ENCODE data around the gene CLN3.

- PRO-cap, result no peak
CAGE:
- cytosol, long polyA minus RNA, result no peak
- cytosol, long polyA plus RNA, result no peak
- long polyA plus RNA, result no peak
- nucleus, long polyA minus RNA, result no peak
- nucleus, long polyA plus RNA, result no peak
Measured at GRCh38 chr16:24035193-24035838, 199.5 kb downstream of the PRKCB start.

- PRO-cap, result no peak
CAGE:
- cytosol, long polyA minus RNA, result no peak
- cytosol, long polyA plus RNA, result no peak
- long polyA plus RNA, result no peak
- nucleus, long polyA minus RNA, result no peak
- nucleus, long polyA plus RNA, result no peak
Measured at GRCh38 chr16:24218826-24219660, 37.1 kb upstream of the CACNG3 start.

GRCh38 chr16:24767137-24767544 is 37.7 kb downstream of the TNRC6A start:
- PRO-cap, result no peak
CAGE:
- cytosol, long polyA minus RNA, result no peak
- cytosol, long polyA plus RNA, result no peak
- long polyA plus RNA, result no peak
- nucleus, long polyA minus RNA, result no peak
- nucleus, long polyA plus RNA, result no peak

DNA sequence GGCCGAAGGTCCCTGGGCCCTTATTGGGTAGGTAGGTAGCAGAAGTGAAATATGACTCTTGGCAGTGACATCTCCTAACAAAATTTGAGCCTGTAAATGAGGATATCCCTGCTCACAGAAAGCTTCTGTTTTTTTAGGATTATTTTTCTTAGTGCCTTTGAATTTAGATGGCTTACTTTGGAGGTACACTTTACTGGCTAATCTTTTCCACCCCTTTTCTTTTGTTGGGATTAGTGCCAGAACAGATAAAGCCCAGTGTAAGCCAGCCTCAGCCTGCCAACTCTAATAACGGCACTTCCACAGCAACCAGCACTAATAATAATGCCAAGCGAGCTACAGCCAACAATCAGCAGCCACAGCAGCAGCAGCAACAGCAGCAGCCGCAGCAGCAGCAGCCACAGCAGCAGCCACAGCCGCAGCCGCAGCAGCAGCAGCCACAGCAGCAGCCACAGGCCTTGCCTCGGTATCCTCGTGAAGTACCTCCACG is 47.3 kb downstream of the TNRC6A start:
- PRO-cap, result no peak
CAGE:
- cytosol, long polyA minus RNA, result no peak
- cytosol, long polyA plus RNA, result no peak
- long polyA plus RNA, result no peak
- nucleus, long polyA minus RNA, result no peak
- nucleus, long polyA plus RNA, result no peak

- PRO-cap, result no peak
CAGE:
- cytosol, long polyA minus RNA, result no peak
- cytosol, long polyA plus RNA, result no peak
- long polyA plus RNA, result no peak
- nucleus, long polyA minus RNA, result no peak
- nucleus, long polyA plus RNA, result no peak
Measured at GRCh38 chr16:24853834-24854293, 8.1 kb downstream of the SLC5A11 start.

DNA sequence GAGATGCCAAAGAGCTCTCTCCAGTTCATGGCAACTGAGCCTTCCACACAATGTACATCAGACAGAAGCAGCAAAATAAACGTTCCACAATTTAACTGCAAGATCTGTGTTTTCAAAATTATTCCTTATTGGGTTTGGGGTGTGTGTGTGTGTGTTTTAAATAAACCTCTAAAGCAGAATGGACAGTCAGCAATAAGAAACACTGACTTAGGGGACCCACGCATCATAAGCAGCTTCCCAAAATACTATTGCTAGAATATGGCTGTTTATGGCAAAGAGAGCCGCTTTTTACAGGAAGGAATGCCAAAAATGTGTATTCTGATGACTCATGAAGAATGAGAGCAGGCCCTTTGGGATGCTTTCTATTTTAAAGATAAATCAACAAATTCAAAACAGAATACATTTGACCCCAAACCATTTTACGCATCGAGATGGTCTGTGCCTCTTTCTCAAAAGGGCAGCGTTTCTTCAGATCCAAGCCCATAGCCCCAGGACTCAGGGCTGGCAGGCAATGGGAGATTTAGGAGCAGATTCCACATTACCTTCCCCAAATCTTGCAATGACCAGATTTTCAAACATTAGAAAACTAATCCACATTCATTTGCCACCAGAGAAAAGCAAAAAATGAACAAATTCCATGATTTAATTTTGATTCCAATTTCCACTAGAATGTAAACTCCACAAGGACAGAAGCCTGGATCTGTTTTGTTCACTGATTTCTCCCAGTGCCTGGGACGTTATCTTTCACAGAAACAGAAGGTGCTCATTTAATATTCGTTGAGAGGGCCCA is 37.4 kb downstream of the ARHGAP17 start:
- PRO-cap, result no peak
CAGE:
- cytosol, long polyA minus RNA, result no peak
- cytosol, long polyA plus RNA, result no peak
- long polyA plus RNA, result no peak
- nucleus, long polyA minus RNA, result no peak
- nucleus, long polyA plus RNA, result no peak

DNA sequence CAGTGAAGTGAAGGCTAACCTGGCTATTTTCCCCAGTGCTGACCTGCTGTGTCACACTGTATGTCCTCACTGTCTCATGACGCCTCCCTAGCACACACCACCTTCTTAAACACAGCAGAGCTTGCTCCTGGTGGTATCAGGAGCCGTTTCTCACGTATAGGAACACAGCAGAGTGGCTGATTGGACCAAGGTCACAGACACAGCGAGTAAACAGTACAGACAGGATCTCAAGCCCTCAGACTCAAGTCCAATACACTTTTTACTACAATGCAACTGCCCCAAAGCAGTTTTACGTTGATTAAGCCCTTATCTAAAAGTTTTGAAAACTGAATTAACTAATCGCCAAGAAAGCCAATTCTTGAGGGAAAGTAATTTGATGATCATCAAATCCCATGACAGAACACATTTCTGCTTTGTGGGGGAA is 15.3 kb downstream of the ARHGAP17 start:
- PRO-cap, result no peak
CAGE:
- cytosol, long polyA minus RNA, result no peak
- cytosol, long polyA plus RNA, result no peak
- long polyA plus RNA, result no peak
- nucleus, long polyA minus RNA, result no peak
- nucleus, long polyA plus RNA, result no peak

- PRO-cap, result no peak
CAGE:
- cytosol, long polyA minus RNA, result no peak
- cytosol, long polyA plus RNA, result no peak
- long polyA plus RNA, result no peak
- nucleus, long polyA minus RNA, result no peak
- nucleus, long polyA plus RNA, result no peak
Measured at GRCh38 chr16:26991438-26991984, 75.2 kb upstream of the C16orf82 start.

GRCh38 chr16:27109565-27110781 is 43.2 kb downstream of the C16orf82 start:
- PRO-cap, result no peak
CAGE:
- cytosol, long polyA minus RNA, result no peak
- cytosol, long polyA plus RNA, result no peak
- long polyA plus RNA, result no peak
- nucleus, long polyA minus RNA, result no peak
- nucleus, long polyA plus RNA, result no peak

DNA sequence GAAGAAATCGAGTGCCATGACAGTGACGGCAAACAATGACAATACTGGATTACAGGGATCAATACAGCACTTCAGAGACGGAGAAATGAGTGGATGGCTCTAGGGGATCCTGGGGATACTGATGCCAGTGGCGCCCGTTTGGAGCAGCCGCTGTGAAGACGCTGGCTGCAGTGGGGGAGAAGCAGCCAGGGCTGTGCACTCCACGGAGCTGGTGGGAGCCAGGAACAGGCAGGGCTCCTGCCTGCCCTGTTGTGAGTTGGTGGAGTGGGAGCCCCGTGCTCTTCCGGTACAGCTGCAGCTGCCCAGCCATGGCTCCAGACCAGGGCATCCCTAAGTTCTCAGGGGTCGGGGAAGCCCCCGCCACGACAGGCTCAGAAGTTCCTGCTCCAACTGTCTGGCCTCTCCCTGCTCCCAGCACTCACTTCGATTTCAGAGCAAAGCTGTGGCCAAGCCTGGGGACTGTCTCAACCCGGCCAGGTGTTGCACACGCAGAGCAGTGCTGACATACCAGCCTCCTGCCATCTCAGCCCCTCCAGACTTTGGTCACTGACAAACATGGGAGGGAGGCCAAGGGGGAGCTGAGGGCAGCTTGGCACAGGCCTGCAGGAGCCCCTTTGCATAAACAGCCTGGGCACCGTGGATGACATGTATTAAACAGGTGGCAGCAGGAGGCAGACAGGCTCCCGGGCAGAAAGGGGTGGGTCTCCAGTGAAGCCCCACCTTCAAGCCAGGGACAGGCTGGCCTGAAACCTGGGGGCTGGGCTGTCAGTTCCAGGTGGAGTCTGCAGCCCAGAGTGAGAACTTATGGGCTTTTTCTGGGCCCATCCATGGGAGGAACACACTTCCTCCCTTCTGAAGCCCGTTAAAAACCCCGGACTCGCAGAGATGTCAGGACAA is 13.9 kb upstream of the KDM8 start:
- PRO-cap, result no peak
CAGE:
- cytosol, long polyA minus RNA, result no peak
- cytosol, long polyA plus RNA, result no peak
- long polyA plus RNA, result no peak
- nucleus, long polyA minus RNA, result no peak
- nucleus, long polyA plus RNA, result no peak

DNA sequence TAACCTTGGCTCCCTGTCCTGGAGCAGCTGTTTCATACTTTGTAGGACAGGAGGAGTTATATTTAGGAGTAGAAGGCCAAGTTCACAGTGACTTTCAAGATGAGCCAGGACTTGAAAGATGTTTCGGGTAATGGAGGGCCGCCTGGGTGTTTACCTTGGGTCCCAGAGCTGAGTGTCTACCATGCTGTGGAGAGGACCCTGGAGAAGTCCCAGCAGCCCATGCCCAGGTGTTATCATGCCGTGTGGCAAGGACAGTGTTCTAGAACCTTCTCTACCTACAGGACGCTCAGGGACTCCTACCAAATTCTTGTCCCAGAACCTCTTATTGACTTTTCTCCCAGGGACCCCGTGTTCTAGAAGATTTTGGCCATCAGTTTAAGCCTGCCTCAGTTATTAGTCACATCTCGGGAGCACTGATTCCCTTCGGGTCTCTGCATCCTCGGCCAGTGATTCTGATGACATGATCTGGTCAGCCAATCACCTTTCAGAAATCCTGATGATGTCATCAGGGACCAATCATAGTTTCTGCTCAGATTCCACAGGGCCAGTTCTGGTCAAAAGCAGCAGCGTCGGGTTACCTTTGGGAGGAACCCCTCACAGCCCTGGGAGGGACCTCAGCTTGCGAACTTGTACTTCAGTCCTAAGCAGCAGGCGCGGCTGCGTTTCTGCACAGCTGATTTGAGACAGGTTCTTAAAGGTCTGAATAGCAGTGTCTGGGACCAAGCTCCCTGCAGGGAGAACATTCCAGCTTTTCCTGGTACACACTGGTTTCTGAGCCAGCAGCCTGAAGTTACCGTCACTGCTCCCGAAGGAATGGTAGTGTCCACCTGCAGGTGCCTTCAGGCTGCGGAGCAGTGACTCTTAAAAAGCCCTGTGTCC is 13.8 kb downstream of the KDM8 start:
- PRO-cap, result no peak
CAGE:
- cytosol, long polyA minus RNA, result no peak
- cytosol, long polyA plus RNA, result no peak
- long polyA plus RNA, result no peak
- nucleus, long polyA minus RNA, result no peak
- nucleus, long polyA plus RNA, result no peak

DNA sequence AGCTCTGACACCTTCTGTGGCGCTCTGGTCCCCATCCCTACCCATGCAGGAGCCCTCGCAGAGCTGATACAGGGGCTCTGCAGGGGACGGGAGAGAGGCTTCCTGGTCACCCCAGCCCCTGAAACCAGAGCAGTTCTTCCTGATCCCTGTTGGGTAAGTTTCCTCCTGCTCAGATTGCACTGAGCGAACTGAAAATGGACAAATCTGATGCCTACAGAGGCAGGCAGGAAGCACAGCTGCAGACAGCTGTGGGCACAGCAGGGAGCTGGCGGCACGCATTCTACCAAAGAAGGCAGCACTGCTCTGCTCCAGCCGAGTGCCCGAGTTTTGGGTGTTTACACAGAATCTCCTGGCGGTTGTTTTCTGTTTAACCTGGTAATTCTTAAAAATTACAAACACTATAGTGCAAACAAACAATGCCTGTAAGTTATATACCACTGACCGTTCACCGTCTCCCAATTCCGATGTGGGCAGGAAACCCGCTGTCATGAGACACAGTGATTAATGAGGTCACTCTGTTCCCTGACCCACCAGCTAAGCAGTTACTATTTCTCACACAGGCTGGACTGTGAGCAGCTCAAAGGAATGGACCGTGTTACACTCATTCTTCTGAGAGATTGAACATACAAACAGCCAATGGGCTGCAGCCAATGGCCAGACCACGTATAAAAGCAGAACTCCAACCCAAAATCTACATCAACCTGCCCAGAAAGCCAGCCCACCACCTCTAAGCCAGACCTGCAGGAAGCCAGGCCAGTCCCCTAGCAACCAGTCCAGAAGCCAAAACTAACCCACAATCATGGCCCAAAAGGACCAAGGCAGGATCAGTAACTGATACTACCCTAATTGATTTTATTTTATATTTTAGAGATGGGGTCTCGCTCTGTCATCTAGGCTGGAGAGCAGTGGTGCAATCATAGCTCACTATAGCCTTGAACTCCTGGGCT is 25.5 kb downstream of the NSMCE1 start:
- PRO-cap, result bidirectional peak, plus-strand start at position 241 of the sequence, minus-strand start at position 138 of the sequence; bidirectional peak, plus-strand start at position 696 of the sequence, minus-strand start at position 468 of the sequence
CAGE:
- cytosol, long polyA minus RNA, result no peak
- cytosol, long polyA plus RNA, result no peak
- long polyA plus RNA, result no peak
- nucleus, long polyA minus RNA, result start-site peak on the minus strand centred at position 180 of the sequence, 33 bp wide, 25 reads; start-site peak on the minus strand centred at position 306 of the sequence, 12 bp wide, 20 reads; start-site peak on the minus strand centred at position 454 of the sequence, 106 bp wide, 120 reads; start-site peak on the minus strand centred at position 582 of the sequence, 28 bp wide, 39 reads
- nucleus, long polyA plus RNA, result no peak

- PRO-cap, result no peak
CAGE:
- cytosol, long polyA minus RNA, result no peak
- cytosol, long polyA plus RNA, result no peak
- long polyA plus RNA, result no peak
- nucleus, long polyA minus RNA, result no peak
- nucleus, long polyA plus RNA, result no peak
Measured at GRCh38 chr16:27362219-27363223, 39.5 kb upstream of the IL21R start.

DNA sequence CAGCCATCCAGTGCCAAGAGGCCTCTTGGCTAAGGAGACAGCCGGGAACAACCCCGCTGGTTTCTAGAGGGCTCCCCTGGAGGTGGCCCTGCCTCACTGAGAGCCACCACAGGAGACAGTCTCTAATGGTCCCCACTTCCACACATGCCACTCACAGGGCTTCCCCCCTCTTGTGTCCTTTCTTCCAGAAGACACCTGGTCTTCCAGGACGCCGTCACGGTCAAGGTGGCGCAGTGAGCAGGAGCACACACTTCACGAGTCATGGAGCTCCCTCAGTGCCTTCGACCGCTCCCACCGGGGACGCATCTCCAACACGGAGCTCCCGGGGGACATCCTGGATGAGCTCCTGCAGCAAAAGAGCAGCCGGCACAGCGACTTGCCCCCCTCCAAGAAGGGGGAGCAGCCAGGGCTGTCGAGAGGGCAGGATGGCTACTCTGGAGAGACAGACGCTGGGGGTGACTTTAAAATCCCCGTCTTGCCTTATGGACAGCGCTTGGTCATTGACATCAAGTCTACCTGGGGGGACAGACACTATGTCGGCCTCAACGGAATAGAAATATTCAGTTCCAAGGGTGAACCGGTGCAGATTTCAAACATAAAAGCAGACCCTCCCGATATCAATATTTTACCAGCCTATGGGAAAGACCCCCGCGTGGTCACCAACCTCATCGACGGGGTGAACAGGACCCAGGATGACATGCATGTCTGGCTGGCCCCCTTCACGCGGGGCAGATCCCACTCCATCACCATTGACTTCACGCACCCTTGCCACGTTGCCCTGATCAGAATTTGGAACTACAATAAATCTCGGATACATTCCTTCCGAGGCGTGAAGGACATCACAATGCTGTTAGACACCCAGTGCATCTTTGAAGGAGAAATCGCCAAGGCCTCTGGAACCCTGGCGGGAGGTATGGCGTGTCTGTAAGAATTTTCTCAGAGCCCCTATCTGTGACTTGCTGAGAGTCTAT is 199.7 kb downstream of the KATNIP start:
- PRO-cap, result no peak
CAGE:
- cytosol, long polyA minus RNA, result no peak
- cytosol, long polyA plus RNA, result no peak
- long polyA plus RNA, result no peak
- nucleus, long polyA minus RNA, result no peak
- nucleus, long polyA plus RNA, result no peak

DNA sequence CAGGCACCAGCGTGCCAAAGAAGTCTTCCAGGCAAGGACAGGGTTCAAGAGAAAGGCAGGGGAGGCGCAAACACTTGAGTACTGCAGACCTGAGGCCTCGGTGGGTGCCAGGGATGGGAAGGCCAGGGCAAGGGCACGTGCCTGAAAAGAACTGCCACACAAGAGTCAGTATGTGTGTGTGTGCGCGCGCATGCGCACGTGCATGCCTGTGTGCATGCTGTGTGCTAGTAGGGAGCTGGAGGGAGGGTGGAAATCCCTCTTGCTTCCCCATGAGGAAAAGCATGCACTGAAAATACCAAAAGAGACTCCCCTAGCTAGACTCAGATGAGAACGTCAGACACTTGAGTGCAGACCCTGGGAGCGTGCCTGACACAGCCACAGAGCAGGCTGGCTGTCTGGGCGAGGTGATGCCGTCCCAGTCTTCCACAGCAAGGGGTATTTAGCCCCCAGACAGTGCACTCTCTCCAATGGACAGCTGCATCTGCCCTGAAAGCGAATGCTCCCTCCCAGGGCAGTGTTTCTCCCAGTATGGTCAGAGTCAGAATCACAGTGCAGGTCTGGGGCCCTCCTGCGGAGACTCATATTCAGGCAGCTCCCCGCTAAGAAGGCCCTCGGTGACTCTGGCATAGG is 40.2 kb upstream of the GSG1L start:
- PRO-cap, result no peak
CAGE:
- cytosol, long polyA minus RNA, result no peak
- cytosol, long polyA plus RNA, result no peak
- long polyA plus RNA, result no peak
- nucleus, long polyA minus RNA, result no peak
- nucleus, long polyA plus RNA, result no peak

DNA sequence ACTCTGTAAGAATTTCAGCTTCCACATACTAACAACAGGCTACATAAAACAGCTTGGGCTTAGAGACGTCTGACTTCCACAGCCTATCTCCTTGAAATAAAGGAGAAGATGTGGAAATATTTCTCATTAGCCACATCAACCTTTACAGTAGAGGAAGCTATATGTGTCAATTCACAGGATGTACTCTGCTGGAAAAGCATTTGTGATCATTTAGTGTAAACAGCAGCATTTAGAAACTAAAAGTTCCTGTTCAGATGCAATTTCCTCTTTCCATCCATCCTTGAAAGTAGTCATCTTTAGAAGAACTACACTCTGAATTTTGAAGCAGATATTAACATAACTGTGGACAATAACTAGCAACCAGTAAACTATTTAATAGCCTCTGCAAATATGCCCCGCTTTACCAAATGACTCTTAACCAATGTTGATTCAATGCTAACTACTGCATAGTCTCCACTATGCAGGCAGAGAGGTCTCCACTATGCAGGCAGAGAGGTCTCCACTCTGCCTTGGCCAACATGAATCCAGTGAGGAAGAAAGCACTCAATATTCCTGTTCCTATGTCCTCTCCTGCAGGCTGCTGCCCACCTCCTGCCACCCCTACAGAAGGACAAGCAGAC is 46.1 kb downstream of the XPO6 start:
- PRO-cap, result no peak
CAGE:
- cytosol, long polyA minus RNA, result no peak
- cytosol, long polyA plus RNA, result no peak
- long polyA plus RNA, result no peak
- nucleus, long polyA minus RNA, result no peak
- nucleus, long polyA plus RNA, result no peak

- PRO-cap, result no peak
CAGE:
- cytosol, long polyA minus RNA, result no peak
- cytosol, long polyA plus RNA, result no peak
- long polyA plus RNA, result no peak
- nucleus, long polyA minus RNA, result no peak
- nucleus, long polyA plus RNA, result no peak
Measured at GRCh38 chr16:28186659-28187357, 25.0 kb downstream of the XPO6 start.

DNA sequence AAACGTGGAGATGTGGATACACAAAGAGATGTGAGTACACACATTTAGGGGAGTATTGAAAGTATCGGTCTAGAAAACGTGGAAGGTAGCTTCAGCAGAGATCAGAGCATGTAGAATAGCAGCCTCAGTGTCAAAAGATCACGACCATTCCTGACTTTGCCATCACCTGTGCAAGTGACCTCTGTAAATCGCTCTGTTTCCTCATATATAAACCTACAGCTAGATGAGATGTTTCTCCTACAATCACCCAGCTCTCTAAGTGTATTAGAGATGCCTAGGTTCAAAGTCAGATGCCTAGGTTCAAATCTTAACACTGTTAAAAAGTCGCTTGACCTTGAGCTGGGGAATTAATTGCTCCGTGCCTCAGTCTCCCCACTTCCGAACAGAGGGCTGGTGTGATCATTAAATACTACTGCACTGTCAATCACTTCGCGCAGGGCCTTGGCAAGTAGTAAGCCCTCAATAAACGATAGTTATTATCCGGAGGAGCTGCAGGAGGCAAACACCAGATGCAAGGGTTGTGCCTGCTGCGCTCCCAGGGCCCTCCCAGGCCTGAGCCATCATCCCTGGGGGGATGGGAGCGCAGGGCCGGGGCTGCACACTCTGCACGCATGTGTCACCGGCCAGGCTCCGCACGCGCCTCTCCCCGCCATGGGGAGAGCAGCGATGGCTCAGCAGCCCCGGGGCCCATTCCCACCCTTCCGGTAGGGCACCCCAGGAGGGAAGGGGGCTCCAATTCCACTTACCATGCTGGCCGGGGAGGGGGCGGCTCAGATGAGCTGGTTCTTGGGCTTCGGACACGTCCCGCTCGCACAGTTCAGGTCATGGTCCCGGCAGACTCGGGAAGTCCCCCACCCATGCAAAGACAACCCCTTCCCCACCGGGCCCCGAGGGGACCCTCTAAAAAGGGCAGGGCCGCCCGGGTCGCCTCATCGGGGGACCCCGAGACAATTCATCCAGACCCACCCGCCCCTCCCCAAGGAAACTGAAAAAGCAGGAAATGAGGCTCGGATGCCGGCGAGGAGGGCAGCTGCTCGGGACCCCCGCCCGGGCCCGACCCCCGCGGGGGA is 810 bp downstream of the XPO6 start:
- PRO-cap, result bidirectional peak, plus-strand start at position 626 of the sequence, minus-strand start at position 554 of the sequence; bidirectional peak, plus-strand start at position 999 of the sequence, minus-strand start at position 840 of the sequence
CAGE:
- cytosol, long polyA minus RNA, result start-site peak on the minus strand centred at position 948 of the sequence, 53 bp wide, 62 reads
- cytosol, long polyA plus RNA, result start-site peak on the minus strand centred at position 912 of the sequence, 126 bp wide, 90 and 163 reads in 2 replicates
- long polyA plus RNA, result no peak
- nucleus, long polyA minus RNA, result start-site peak on the minus strand centred at position 959 of the sequence, 10 bp wide, 23 reads
- nucleus, long polyA plus RNA, result start-site peak on the minus strand centred at position 870 of the sequence, 40 bp wide, 25 and 20 reads in 2 replicates; start-site peak on the minus strand centred at position 1,004 of the sequence, 89 bp wide, 71 and 62 reads in 2 replicates

GRCh38 chr16:28491614-28492604 is at the start of gene CLN3:
CLN3 (minus strand) TSS chr16:28492074.
- PRO-cap, result bidirectional peak, plus-strand start at chr16:28491650, minus-strand start at chr16:28491649; bidirectional peak, plus-strand start at chr16:28492138, minus-strand start at chr16:28491996; bidirectional peak, plus-strand start at chr16:28492405, minus-strand start at chr16:28492302
CAGE:
- cytosol, long polyA minus RNA, result start-site peak on the minus strand at chr16:28491940-28492034, 52 reads
- cytosol, long polyA plus RNA, result start-site peak on the minus strand at chr16:28491940-28492065, 216 and 105 reads in 2 replicates
- long polyA plus RNA, result start-site peak on the minus strand at chr16:28491920-28492042, 200 and 219 reads in 2 replicates
- nucleus, long polyA minus RNA, result start-site peak on the minus strand at chr16:28491940-28492037, 84 reads
- nucleus, long polyA plus RNA, result start-site peak on the minus strand at chr16:28491917-28492084, 391 and 185 reads in 2 replicates

DNA sequence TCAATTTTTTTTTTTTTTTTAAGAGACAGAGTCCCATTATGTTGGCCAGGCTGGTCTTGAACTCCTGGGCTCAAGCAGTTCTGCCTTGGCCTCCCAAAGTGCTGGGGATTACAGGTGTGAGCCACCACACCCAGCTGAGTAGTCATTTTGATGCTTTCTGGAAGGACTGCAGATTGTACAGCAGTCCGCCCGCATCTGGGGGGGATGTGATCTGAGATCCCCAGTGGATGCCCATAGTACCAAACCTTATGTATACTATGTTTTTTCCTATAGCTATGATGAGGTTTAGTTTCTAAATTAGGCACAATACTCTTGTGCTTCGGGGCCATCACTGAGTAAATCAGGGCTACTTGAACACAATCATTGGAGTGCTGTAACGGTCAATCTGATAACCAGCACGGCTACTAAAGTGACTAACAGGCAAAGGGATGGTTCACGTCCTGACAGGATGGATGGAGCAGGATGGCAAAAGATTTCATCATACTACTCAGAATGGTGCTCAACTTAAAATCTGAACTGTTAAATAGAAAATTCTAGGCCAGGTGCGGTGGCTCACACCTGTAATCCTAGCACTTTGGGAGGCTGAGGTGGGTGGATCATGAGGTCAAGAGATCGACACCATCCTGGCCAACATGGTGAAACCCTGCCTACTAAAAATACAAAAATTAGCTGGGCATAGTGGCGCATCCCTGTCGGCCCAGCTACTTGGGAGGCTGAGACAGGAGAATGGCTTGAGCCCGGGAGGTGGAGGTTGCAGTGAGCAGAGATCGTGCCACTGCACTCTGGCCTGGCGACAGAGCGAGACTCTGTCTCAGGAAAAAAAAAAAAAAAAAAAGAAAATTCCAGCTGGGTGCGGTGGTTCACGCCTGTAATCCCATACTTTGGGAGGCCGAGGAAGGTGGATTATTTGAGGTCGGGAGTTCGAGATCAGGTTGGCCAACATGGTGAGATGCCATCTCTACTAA is 7.1 kb downstream of the TUFM start:
- PRO-cap, result no peak
CAGE:
- cytosol, long polyA minus RNA, result no peak
- cytosol, long polyA plus RNA, result no peak
- long polyA plus RNA, result no peak
- nucleus, long polyA minus RNA, result no peak
- nucleus, long polyA plus RNA, result no peak

All from endothelial cell of umbilical vein (primary cell).